Measurements from ENCODE around the genes UXS1 and SLC5A7.

GRCh38 chr2:105037716-105037946 is 238 bp upstream of the MRPS9 start:
- RRBS, 2 experiments: no CpG with 5 or more reads among the region's 16 CpGs

DNA sequence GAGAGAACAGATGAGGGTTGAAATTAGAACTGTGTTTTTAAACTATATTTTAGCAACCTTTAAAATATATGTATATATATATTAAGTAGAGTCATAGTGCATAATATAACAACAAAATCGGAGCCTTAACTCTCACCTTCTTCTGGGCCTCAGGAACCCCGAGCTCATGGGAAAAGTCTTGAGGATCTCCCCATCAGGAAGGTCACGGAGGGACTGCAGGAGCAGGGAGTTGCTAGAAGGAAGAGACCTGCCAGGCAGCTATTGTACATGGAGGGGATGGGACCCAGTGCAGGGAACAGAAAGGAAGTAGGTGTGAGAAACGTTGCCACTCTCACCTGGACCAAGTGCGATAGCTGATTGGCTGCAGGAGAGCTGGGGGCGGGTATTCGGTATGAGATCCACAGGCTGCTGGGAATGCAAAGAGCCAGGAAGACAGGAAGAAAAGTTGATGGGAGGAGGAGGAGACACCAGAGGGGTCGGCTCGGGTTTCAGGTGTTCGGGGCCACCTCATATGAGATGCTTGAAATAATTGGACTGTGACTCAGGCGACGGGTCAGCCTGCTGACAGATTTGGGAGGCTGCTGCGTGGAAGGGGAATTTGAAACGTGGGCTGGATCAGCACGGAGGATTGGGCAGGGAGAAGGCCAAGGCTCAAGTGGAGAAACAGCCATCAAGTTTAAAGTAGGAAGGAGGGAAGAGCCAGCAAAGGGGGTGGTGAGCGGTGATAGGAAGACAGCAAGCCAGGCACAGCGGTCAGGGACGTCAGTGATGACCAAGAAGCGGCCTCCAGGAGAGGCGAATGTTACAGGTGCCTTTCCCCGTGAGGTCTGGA is 65.0 kb downstream of the MRPS9 start:
- RRBS, 2 experiments: no CpG with 5 or more reads among the region's 21 CpGs

- RRBS, 2 experiments: under 1 to 1% methylated on average over 26 of the region's 73 CpGs
Measured at GRCh38 chr2:105143281-105144260, 98.0 kb upstream of the GPR45 start.

DNA sequence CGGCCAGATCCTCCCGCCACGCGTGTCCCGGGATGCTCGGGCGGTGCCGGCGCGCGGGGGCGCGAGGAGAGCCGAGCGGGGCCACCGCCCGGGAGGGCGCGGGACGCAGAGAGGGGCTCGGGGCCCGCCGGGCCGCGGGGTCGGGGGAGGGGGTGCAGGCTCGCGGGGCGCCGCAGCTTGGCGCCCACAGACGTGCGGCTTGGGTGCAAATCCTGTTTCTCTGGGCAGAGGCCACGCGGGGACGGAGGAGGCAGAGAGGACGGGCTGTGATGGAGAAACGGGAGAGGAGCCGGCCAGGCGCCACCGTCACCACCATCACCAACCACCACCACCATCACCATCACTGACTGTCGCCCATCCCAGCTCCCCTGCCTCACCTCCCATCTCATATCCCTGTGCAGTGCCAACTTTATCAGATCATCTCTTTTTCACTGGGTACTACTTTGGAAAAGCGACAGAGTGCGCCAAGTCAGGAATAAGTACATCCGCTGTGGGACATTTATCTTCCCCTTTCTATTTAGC is 97.2 kb upstream of the GPR45 start:
- RRBS, 2 experiments: 3% methylated on average over 16 of the region's 45 CpGs

- RRBS, 2 experiments: no CpG with 5 or more reads among the region's 6 CpGs
Measured at GRCh38 chr2:105356300-105357338, 19.3 kb downstream of the C2orf49 start.

- RRBS, 2 experiments: no CpG with 5 or more reads among the region's 5 CpGs
Measured at GRCh38 chr2:105366822-105367407, 29.6 kb downstream of the C2orf49 start.

GRCh38 chr2:105394738-105395713 is 3.8 kb downstream of the FHL2 start:
- RRBS, 2 experiments: no CpG with 5 or more reads among the region's 12 CpGs

- RRBS, 2 experiments: 2% methylated on average over 13 of the region's 28 CpGs
Measured at GRCh38 chr2:105398218-105398694, 595 bp downstream of the FHL2 start.

DNA sequence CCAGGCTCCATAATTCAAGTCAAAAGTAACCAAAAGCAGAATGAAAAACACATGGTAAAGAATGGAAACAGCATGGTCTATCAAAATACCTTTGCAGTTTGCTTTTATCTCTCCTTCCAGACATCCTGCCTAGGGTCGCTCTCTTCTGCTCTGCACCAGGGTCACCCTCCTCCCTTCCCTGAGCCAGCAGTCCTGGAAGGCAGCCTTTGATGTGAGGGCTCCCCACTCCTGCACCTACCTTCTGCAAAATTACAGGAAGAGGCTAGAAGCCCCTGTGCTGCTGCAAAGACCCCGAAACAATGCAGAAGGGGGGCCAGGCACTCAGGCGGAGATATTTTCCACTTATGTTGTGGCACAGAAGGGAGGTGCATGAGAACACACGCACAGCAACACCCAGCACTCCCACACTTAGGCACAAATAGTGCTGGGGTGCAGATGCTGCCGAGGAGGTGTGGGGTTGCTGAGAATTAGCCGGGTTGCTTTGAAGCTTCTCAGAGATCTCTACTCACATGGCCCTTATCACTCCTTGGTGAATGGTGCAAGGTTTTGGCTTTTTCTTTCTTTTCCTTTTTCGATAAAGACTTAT is 27.6 kb upstream of the FHL2 start:
- RRBS, 2 experiments: no CpG with 5 or more reads among the region's 7 CpGs

DNA sequence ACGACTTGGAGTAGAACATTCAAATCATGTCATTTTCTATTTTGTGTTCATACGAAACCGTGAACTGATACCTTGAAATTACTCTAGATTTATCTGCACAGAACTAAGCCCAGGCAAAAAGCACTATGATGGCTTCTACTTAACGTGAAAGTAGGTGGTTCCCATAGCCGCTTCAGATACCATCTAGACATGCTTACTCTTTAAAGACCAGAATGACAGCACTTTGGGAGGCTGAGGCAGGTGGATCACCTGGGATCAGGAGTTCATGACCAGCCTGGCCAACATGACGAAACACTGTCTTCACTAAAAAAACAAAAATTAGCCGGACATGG is 36.5 kb upstream of the FHL2 start:
- RRBS, 2 experiments: no CpG with 5 or more reads among the region's 7 CpGs

DNA sequence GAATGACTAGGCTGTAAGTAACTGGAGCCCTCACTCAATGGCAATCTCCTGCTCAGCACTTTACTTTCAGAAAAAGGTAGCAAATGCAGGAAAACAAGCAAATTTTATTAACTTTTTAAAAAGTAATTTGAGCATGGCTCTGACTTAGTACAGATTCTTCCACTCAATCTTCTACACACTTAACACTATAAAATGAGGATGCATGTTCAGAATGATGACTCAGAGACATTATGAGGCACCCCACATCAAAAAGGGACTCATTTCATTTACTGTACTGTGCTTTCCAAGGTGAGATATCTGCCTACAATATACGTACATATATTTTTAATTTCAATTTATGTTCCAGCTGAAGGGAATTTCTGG is 6.5 kb upstream of the NCK2 start:
- RRBS, 2 experiments: no CpG with 5 or more reads among the region's 1 CpG

GRCh38 chr2:105750069-105750690 is 5.5 kb downstream of the NCK2 start:
- RRBS, 2 experiments: no CpG with 5 or more reads among the region's 6 CpGs

GRCh38 chr2:106030364-106031384 is 34.8 kb upstream of the ECRG4 start:
- RRBS, 2 experiments: no CpG with 5 or more reads among the region's 14 CpGs

DNA sequence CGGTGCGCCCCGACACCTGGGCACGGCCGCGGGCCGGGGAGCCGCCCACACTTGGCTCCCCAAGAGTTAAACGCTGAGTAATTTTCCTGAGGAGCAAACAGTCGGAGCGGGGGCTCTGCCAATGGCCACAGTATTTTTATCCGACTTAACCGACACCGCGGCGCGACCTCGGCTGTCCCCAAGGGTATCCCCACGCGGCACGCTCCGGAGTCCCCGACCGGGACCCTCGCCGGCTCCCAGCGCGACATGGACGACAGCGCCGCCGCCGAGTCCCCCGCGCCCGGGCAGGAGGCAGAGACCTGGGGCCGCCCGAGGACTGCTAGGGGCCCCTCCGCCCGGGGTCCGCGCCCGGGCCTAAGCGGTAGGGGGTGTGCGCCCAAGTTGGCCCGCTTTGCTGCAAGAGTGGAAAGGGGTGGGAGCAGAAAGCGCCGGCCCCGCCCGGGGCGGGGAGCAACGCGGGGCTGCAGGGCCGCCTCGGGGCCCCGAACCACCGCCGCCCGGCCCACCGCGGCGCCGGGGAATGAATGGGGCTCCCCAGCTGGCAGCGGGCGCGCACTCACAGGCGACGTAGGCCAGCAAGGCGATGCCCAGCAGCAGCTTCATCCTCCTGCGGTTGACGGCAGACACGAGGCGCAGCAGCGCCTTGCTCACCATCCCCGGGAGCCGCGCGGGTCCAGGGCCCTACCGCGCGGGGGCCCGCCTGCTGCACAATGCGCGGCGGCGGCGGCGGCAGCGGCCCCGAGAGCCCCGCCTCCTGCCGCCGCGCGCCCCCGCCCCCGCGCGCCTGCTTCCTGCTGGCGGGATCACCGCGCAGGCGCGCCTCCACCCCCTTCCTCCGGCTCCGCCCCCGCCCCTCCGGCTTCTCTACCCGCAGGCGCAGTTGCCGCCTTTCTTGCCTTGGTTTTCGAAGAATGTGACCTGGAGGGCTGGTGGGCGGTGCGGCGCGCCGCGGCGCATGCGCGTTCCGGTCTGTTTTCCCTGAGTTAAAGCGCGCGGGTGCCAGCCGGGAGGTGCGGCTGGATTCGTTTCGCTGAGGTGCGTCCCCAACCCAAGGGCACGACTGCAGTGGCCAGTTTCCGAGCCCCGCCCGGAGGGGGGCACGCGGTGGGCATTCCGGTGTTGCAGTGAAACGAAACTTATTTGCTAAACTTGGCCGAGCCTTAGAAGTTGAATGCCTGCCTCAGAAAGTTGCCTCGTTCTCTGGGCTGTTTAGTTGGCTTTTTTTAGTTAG is at the start of gene UXS1:
TSS of gene UXS1 (minus strand) at position 714 of the 1,231 bp plus-strand sequence.
- RRBS, 2 experiments: under 1 to 1% methylated on average over 49 to 53 of the region's 140 CpGs

GRCh38 chr2:106383050-106383459 is 85.2 kb downstream of the RGPD3 start:
- RRBS, 2 experiments: no CpG with 5 or more reads among the region's 3 CpGs

DNA sequence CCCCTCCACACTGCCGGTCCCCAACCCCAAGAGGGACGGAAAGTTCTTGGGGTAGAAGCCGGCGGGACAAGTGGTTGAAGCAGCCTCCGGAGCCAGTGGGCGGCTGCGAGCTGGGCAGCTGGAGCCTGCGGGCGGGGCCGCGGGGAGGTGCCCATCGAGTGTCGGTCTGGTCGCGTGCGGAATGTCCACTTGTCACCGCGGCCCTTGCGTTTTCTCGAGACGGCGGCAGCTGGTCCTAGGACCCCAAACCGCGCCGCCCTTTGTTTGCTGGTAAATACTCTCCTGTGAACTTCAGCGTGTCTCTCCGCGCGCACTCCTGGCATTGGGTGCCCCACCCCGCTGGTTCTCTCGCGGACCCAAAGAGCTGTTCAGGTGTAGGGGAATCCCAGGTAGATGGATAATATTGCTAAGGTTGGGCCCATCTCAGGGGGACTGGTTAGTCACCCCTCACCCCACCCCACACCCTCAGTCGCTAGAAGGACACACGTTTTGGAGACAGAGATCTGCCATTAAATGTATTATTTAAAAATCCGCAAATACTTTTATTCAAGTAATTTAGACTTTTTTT is 1.5 kb upstream of the ST6GAL2 start:
- RRBS, 2 experiments: 2 to 4% methylated on average over 1 of the region's 35 CpGs

DNA sequence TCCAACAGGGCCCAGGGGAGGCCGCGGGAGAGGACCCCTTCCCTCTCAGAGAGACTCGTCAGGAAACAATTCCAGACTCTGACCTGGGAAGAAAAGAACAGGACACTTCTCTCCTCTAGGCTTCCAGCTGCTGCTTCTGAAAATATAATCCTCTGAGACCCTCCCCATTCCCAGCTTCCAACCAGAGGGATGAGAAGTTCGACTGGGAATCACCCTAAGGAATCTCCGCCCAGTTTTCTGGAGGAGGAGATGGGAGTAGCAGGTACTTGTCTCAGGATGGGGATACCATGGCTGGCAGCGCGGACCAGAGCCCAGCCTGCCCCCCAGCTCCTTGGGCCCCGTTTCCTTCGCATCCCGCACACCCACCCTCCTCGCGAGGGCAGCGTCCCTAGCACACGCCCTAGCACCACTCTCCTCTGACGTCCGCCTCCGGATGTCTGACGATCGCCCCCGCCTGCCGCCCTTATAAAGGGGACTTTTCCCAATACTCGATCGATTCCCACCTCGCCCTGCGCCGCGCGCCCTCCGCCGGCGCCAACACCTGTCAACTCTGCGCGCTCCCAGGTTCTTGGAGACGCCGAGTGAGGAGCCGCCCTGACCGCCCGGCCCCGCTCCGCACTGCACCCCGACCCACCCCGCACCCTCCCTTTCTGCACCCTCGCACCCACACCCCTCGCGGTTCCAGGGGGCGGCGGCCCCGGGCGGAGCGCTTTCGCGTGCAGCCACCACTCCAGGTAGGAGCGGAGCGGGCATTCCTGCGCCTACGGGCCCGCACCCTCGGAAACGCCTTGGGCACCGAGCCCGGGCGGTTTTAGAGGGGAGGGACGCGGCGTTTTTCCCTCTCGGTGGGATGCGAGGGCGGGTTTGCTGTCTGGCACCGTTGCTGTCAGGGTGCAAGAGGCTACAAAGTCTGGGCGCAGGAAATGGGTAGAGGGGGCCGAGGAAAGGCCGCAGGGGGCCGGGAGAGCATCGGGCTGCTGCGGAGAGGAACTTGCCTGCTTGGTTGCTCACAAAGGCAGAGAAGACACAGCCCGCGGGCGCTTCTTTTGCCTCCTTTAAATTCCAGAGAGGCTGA is at the start of gene SLC5A7:
TSS of gene SLC5A7 (plus strand) at position 495 of the 1,075 bp plus-strand sequence.
- RRBS, 2 experiments: under 1 to 1% methylated on average over 25 to 38 of the region's 78 CpGs

DNA sequence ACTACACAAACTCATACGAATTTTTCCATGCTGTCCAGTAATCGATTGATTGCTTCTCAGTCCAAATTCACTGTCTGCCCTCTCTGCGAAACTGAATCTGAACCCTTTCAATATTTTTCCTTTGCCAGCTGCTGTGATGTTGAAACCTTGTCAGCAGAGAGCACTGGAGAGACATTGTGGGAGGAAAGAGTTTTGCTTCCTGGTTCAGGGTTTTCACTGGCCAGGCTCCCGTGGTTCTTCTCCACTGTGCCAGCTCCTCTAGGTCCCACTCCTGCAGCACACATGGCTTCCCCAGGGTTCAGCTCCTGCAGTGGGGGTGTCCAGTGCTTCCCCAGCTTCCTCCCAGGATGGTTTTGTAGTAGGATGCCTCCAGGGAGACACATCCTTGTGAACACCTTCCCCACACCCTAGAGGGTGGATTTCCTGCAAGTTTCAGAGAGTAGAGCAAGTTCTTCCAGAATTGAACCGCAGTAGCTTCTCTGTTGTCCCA is 24.0 kb upstream of the SULT1C3 start:
- RRBS, 2 experiments: no CpG with 5 or more reads among the region's 5 CpGs

DNA sequence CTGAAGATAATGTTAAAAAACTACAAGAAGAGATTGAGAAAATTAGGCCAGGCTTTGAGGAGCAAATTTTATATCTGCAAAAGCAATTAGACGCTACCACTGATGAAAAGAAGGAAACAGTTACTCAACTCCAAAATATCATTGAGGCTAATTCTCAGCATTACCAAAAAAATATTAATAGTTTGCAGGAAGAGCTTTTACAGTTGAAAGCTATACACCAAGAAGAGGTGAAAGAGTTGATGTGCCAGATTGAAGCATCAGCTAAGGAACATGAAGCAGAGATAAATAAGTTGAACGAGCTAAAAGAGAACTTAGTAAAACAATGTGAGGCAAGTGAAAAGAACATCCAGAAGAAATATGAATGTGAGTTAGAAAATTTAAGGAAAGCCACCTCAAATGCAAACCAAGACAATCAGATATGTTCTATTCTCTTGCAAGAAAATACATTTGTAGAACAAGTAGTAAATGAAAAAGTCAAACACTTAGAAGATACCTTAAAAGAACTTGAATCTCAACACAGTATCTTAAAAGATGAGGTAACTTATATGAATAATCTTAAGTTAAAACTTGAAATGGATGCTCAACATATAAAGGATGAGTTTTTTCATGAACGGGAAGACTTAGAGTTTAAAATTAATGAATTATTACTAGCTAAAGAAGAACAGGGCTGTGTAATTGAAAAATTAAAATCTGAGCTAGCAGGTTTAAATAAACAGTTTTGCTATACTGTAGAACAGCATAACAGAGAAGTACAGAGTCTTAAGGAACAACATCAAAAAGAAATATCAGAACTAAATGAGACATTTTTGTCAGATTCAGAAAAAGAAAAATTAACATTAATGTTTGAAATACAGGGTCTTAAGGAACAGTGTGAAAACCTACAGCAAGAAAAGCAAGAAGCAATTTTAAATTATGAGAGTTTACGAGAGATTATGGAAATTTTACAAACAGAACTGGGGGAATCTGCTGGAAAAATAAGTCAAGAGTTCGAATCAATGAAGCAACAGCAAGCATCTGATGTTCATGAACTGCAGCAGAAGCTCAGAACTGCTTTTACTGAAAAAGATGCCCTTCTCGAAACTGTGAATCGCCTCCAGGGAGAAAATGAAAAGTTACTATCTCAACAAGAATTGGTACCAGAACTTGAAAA is 21.2 kb downstream of the GCC2 start:
- RRBS, 2 experiments: no CpG with 5 or more reads among the region's 7 CpGs

DNA sequence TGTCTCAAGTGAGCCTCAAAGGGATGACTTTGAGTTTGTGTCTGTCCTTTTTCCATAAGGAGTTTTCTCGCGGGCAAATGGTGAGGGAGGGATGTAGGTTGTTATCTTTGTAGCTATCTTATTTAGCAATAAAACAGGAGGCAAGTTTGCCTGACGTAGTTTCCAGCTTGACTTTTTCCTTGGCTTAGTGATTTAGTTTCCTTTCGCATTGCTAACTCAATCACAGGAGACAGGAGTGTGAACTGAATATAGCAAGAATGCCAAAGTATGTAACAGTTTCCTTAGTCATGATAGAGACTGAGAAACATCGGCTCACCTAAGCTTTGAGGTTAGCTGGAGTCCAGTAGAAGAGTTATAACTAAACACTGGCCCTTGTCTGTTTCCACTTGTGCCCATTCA is 65.3 kb upstream of the RANBP2 start:
- RRBS, 2 experiments: no CpG with 5 or more reads among the region's 5 CpGs